T47D (cell line): ENCODE data around the gene FOXJ3.

GRCh38 chr1:41583071-41583918, 98.8 kb upstream of the EDN2 start:
- RRBS, result no CpG with 5 or more reads among the region's 36 CpGs

DNA sequence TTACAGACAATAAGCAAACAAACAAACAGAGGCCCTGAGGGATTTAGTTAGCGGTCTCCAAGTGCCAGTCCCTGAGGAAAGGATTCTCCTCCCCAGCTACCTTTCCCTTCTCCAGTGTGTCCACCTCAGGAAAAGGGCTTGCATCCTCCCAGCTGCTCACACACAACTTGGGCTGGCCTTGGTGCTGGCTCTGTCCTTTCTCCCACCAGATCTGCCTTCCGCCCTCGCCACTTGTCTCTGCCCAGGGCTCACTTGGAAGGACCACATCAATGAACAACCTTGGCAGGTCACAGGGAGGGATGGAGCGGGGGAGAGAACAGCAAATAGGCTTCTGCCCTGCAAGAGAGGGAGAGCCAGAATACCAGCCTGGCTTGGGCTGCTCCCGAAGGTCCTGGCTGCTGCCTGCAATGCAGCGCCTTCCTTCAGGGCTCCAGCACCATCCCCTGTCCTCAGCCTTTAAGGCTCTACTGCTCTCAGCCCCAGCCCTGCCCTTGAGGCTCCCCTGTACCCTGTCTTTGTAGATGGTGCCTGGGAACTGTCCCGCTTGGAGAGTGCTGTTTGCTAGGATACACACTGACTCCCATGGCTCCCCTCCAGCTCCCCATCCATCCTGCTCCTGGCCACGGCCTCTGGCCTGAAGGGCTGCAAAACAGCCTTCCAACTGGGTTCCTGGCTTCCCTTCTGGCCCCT, 43.8 kb downstream of the HIVEP3 start:
- RRBS, result no CpG with 5 or more reads among the region's 8 CpGs

DNA sequence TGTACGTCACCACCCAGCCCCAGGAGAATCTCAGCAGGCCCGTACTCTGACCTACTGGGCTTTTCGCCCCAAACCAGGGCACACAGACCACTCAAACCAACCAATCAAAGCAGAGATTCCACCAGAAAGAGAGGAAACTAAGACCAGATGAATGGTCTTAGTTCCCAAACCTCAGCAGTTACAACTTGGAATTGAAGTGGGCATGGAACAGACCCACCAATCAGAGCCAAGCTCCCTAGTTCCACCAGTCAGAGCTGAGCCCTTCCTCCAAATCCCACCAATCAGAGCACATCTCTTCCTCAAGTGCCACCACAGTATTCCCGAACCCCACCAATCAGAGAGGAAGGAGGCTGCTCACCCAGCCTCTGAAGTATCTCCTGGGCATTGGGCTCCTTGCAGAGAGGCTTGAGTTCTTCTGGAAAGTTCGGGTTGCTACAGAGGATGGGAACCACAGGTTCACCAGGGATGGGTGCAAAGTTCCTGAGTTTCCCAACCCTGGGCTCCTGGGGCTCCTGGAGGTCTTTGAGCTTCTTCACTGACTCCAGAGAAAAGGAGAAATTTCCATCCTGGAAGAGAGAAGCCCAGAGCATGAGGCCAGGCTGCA, 1.4 kb downstream of the GUCA2A start:
- RRBS, result no CpG with 5 or more reads among the region's 5 CpGs

DNA sequence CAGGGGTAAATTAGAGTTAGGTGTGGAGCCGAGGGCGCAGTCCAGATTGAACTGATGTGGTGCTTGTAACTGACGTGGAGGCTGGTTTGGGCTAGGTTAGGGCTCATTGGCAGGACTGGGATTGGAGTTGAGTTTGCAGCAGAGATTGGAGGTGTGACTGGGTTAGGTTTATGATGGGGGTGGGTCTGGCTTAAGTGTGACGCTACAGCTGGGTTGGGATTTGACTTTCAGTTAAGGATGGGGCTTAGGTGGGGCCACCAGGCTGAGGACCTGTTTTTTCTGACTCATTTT, 3.4 kb upstream of the GUCA2A start:
- RRBS, result no CpG with 5 or more reads among the region's 4 CpGs

DNA sequence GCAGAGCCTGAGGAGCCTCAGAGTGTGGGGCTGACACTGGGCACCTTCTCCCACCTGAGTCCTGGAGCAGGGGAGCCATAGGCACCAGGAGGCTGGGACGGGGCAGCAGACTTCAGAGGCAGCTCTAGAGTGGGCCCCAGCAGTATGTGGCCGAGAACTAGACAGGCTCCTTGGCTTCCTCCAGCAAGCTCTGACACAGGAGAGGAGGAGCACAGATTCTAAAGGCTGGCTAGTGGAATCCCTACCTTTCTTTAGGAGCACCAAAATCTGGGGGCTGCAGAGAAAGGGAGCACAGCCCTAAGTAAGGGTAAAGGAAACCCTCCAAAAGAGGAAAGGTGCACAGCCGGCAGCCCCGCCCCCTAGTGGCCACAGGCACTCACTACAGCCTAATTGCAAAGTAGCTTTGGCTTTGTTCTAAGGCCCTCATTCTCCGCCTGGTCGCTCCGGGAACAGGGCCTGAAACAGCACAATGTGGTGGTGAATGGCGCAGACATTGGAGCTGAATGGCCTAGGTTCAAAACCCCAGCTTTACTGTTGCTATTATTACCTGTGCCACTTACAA, 8.7 kb upstream of the GUCA2A start:
- RRBS, result 3% methylated on average over 5 of the region's 8 CpGs

- RRBS, result no CpG with 5 or more reads among the region's 4 CpGs
Measured at GRCh38 chr1:42333765-42334142, 1.3 kb downstream of the FOXJ3 start.

DNA sequence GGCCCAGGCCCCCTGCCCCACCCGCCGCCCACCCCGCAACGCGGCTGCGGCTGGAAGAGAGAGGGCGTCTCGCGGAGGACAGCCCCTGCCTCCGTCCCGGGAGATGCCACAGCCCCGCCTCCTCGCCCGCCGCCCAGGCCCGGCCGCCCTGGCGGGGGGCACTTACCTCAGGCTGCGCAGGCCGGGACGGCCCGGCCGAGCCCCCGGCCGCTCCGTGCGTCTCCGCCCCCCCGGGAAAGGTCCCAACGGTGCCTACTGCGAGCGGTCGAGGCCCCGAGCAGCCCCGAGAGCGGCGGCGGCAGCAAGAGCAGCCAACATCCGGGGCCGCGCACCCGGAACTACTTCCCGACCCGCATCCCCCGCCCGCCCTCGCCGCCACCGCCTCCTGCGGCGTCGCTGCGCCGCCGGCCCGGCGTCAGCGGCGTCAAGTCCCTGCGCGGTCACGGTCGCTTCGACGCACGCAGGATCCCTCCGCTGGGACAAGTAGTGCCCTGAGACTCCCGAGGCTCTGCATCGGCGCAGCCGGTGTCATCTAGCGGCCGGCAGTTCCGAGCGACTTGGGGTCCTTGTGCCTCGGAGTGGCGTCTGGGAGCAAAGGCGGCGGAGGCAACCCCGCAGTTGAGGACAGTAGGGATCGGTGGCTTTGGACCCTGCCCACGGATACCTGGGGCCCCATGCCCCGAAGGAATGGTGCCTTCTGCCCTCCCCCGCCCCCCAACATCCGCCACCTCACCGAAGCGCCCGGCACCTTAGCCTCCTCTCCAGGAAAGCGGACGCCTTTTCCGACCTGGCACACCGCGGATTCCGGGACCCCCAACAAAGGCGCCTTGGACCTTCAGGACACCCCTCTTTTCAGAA, at the start of gene FOXJ3:
TSS of gene FOXJ3 (minus strand) at position 343 of the 858 bp plus-strand sequence.
- RRBS, result under 1% methylated on average over 43 of the region's 95 CpGs

GRCh38 chr1:42657847-42658172, 413 bp upstream of the PPIH start:
- RRBS, result no CpG with 5 or more reads among the region's 8 CpGs

- RRBS, result no CpG with 5 or more reads among the region's 10 CpGs
Measured at GRCh38 chr1:42752007-42752699, 12.1 kb upstream of the CLDN19 start.

- RRBS, result no CpG with 5 or more reads among the region's 12 CpGs
Measured at GRCh38 chr1:42757429-42758147, 9.2 kb downstream of the P3H1 start.

- RRBS, result 1% methylated on average over 28 of the region's 47 CpGs
Measured at GRCh38 chr1:42766495-42766911, 325 bp downstream of the P3H1 start.

DNA sequence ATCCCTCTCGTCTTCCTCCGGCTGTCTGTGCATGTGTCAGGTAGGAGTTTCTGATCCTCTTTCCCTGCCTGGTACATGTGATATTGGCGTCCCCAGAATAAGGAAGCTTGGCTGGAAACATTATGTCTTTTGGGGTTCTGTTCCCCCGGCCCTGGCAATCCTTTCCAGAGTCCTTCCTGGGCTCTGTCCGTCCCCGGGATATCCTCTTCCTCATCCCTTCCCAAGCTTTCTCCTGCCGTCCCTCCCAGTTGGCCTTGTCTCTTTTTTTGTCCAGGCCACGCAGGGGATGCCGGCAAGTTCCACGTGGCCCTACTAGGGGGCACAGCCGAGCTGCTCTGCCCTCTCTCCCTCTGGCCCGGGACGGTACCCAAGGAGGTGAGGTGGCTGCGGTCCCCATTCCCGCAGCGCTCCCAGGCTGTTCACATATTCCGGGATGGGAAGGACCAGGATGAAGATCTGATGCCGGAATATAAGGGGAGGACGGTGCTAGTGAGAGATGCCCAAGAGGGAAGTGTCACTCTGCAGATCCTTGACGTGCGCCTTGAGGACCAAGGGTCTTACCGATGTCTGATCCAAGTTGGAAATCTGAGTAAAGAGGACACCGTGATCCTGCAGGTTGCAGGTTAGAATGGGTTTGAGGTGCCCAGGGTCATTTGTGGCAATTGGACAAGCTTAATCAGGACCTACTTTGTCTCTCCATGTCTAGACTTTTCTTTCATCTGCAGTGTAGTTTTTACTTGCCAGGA, 13.5 kb upstream of the SVBP start:
- RRBS, result 80% methylated on average over 13 of the region's 23 CpGs

- RRBS, result no CpG with 5 or more reads among the region's 4 CpGs
Measured at GRCh38 chr1:42843056-42843769, 3.2 kb upstream of the ZNF691 start.

DNA sequence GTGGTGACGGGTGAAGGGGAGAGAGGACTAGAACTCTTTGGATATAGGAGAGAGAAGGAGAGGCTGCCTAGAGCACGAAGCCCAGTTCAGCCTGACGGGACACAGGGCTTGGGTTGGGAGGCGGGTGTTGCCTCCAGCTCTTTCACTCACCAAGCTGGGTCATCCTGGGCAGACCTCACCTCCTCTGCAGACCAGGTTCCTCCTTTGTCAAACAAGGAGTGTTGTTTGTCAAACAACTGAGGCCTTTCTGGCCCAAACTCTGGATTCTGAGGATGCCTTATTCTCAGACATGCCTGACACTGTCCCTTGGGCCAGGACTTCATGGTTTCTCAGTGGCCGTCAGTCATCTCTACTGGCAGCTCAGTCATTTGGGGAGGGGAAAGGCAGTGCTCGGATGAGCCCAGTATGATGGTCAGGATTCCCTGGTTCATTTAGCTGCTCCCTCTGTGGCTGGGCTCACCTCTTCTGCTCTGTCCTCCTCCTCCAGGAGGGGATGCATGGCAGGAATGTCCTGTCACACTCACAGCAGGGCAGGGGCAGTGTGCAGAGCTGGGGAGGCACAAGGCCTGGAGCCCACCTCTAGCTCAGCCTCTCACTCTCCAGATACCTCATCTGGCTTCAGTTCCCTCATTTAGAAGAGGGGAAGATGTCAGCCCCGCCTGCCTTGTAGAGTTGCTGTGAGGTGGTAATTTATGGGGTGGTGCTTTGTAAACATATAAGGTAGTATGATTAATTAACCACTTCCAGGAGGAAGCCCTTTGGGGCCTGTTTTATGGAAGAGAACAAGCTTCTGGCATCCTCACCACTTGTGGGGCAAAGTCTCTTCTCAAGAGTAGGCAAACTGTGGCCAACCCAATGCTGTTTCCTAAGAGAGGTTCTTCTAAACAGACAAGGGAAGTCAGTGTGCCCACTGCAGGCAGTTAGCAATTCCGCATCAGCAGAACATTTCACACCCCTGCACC, 20.6 kb downstream of the SLC2A1 start:
- RRBS, result no CpG with 5 or more reads among the region's 8 CpGs

DNA sequence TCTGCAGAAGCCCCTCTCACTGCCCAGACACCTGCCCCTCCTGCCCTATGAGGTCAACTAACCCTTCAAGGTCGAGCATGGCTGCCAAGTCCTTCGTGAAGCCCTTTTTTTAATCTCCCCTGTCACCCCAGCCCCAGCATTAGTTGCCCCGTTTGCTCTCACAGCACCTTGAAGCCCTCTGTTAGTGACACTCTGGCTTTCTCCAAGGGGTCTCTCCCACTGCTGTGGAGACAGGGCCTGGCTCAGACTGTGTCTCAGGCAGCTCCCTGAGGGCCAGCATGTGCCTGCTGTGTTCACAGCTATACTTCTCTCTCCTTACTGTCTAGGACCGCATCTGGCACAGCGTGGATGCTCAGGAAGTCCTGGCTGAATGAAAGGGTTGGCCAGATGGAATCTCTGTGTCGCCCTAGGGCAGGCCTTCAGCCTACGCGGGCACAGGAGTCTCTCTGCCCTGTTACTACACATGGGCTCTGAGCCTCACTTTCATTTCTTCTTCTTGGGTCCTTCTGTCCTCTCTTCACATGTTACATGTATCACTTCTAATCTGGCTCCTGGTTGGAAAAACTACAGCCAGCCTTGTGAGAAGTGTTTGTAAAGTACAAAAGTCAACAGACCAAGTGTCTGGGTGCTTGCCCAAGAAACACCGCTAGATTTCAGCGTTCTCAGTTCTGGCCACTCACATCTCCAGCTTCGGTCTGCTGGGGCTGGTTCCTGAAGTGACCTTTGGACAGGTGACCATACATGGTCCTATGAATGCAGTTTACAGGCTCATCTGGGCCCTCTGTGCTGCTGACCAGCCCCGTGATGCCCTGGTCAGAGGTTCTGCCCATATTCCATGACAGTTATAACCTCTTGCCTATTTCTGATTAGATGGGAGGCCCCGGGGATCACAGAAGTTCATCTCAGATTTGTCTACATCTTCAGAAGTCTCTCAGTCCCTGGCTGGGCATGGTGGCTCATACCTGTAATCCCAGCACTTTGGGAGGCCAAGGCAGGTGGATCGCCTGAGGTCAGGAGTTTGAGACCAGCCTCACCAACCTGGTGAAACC, 19.6 kb downstream of the SLC2A1 start:
- RRBS, result no CpG with 5 or more reads among the region's 14 CpGs

DNA sequence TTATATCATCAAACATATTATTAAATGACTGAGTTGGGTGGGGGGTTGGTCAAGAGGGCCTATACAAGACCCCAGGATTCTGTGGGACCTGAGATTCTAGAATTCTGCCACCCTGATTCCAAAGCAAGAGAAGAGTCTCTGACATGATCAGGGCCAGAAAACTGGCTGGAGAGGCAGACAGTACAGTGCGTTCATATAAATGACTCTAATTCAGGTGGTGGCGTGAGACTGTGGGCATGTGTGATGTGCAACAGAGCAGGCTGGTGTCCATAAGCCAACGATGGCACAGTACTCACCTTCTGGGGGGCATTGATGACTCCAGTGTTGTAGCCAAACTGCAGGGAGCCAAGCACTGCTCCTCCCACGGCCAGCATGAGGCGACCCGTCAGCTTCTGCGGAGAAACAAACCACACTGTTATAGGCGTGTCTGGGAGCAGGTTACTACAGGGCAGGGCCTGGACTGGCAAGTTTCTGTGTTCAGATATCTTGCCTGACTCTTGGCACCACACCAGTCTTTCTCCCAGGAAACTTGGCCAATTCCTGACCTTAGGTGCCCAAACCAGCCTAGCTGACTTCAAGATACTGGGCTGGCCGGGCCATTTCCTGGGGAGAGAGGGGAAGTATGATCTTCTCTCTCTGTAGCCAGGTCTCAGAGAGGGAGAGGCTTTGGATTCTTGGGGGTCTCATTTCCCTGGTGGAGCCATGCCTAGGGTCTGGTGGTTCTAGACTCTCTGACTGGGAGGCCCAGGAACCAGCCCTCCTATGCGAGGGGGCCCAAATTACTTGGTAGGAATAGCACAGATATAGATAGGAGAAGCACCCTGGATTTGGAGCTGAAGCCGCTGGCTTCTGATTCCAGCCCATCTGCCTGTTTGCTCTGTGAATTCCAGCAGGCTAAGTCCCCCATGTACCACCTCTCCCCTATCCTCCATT, 15.5 kb downstream of the SLC2A1 start:
- RRBS, result no CpG with 5 or more reads among the region's 11 CpGs

- RRBS, result 73% methylated on average over 2 of the region's 9 CpGs
Measured at GRCh38 chr1:42949270-42950127, 9.2 kb downstream of the SLC2A1 start.

DNA sequence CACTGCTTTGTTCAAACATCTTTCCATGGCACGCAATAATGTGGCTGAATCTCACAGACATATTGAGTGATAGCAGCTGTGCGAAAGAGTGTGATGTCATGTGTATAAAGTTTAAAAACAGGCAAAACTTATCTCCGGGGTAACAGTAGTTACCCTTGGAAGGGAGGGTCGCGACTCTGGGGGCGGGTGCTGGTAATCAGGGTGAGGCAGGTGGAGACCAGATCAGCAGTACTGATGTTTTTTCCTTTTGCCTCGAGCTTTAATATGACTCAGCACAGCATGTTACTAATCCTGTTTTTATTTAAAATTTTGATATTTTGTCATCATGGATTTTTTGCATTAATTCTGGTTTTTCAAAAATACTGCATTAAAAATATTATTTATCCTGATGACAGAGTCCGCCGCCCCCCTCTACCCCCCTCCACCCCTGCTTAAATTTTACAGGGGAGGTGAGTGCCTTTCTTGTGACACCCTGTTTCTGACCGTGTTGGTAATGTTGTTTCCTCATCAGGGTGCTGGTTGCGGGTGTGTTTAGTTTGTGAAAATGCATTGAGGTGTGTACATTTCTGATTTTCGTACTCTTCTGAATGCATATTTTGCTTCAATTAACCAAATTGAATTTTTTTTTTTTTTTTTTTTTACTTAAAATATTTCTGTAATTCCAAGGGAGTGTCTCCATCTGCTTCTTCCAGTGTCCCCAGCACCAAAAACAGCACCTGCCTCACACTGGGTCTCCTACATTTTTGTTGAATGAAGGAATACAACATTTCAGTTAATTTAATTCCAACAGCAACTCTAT, 5.2 kb upstream of the SLC2A1 start:
- RRBS, result no CpG with 5 or more reads among the region's 12 CpGs

- RRBS, result no CpG with 5 or more reads among the region's 4 CpGs
Measured at GRCh38 chr1:43250296-43250909, 19.4 kb upstream of the TMEM125 start.

DNA sequence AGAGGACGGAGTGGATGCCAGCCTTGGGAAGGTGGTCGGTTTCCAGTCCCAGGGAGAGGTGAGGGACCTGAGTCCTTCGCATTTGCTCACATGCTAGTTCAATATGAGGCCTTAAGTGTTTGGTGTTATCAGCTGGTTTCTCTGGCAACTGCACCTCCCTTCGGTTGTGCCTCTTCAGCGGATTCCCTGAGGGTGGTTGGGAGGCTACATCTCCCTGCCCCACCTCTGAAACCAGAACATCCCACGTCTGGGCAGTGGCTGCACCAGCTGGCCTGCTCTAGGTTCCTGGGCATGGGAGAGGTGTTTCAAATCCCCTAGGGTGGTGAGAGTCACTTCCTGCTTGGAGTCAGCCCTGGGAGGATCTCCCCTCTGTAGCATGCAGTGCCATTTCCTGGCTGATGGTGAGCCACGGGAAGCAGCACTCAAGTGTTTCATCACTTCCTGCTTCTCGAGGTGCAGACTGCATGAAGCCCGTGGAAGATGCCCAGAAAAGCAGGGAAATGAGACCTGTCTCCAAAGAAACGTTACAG, 4.4 kb downstream of the TMEM125 start:
- RRBS, result no CpG with 5 or more reads among the region's 10 CpGs